Subcutaneous adipose tissue (tissue), 3 donors: ENCODE measurements around the genes POLR2M and ALDH1A2.

GRCh38 chr15:55742175-55742464 is 832 bp downstream of the PRTG start:
- PRO-cap = no peak
- RAMPAGE, long total RNA, 3 experiments = no peak in any of the 3 experiments

- PRO-cap = unidirectional peak, plus-strand start at chr15:55992403; unidirectional peak, plus-strand start at chr15:55992682
- RAMPAGE, long total RNA, 3 experiments = no peak in any of the 3 experiments
Observed at GRCh38 chr15:55991812-55992867, 1.3 kb downstream of the NEDD4 start.

DNA sequence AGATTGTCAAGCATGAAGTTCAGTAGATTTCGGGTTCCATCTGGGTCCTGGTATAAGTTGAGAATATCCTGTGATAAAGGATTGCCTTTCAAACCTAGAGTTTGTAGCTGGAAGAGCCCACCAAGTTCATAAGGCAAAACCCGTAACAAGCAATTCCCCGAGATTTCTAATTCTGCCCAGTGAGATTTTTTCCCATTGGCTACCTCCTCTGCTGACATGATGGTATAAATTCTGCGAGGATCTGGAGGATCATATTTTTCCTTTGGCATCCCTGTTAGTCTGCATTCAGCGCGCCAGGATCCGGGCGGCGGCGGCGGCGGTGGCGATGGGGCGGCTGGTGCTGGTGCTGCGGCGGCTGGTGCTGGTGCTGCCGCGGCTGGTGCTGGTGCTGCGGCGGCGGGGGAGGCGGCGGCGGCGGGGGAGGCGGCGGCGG is 13.5 kb upstream of the NEDD4 start:
- PRO-cap = unidirectional peak, minus-strand start at position 357 of the sequence
- RAMPAGE, long total RNA, 3 experiments = no peak in any of the 3 experiments

DNA sequence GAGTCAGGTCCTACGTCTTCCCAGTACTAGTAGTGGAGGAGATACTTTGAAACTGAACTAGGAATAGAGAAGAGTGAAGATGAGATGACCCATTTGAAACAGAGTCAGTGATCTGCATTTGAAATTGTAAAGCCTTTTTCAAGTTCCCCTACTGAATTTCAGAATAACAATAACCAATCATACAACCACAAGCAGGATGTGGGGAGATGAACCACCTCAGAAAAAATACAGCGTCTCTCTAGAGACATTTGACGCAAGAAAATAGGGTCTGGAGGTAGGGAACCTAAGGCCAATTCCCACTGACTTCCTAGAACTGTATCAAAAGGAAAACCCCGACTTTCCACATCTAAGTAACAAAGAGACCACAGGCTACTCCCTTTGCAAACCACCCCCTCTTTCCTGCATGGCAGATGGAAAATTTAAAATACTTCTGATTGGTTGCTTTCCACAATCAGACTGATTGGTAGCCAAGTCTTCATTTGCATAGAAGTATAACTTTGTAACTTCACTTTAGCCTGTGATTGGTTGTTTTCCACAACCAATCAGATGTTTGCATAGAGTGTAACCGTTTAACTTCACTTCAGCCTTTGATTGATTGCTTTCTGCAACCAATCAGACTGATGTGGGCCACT is 49.9 kb upstream of the NEDD4 start:
- PRO-cap = no peak
- RAMPAGE, long total RNA, 3 experiments = no peak in any of the 3 experiments

- PRO-cap = unidirectional peak, minus-strand start at chr15:56246054
- RAMPAGE, long total RNA, 3 experiments = no peak in any of the 3 experiments
Observed at GRCh38 chr15:56245812-56246597, 2.3 kb upstream of the RFX7 start.

- PRO-cap = unidirectional peak, plus-strand start at chr15:56732416
- RAMPAGE, long total RNA, 3 experiments = no peak in any of the 3 experiments
Observed at GRCh38 chr15:56731914-56732531, 1.3 kb downstream of the ZNF280D start.

DNA sequence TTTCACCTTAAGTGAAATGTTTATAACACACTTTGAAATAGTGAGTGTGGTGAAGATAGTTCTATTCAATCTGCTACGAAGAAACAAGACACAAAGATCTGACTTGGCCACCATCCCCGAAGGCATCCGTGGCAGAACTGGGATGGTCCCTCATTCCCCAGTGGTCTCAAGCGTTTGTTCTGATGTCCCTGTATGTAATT is 32.2 kb upstream of the TCF12 start:
- PRO-cap = no peak
- RAMPAGE, long total RNA, 3 experiments = no peak in any of the 3 experiments

- PRO-cap = no peak
- RAMPAGE, long total RNA, 3 experiments = no peak in any of the 3 experiments
Observed at GRCh38 chr15:56933001-56933888, 14.8 kb downstream of the TCF12 start.

- PRO-cap = no peak
- RAMPAGE, long total RNA, 3 experiments = no peak in any of the 3 experiments
Observed at GRCh38 chr15:57114069-57114549, 195.7 kb downstream of the TCF12 start.

- PRO-cap = no peak
- RAMPAGE, long total RNA, 3 experiments = no peak in any of the 3 experiments
Observed at GRCh38 chr15:57305845-57306711, 70.2 kb upstream of the CGNL1 start.

DNA sequence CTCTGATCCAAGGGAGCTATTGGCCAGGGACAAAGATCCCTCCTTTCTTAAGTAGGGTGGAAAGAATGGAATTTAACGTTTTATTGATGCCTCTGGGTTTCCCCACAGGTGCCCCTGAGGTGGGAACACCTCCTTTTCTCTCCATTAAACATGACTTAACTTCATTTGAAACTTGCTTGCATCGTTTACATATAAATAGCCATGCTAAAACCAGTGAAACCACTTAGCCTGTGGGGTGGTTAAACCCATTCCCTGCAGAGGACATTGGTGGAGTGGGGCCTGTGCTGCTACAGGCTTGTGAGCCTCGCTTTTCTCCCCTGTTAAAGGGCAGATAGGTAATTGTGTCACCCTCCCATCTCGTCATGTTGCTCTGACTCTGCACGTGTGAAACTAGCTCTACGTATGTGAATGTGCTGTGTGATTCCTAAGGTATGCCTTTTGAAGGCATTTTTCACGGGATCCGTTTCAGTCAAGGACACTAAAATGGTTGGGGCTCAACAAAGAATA is 9.7 kb downstream of the CGNL1 start:
- PRO-cap = no peak
- RAMPAGE, long total RNA, 3 experiments = no peak in any of the 3 experiments

DNA sequence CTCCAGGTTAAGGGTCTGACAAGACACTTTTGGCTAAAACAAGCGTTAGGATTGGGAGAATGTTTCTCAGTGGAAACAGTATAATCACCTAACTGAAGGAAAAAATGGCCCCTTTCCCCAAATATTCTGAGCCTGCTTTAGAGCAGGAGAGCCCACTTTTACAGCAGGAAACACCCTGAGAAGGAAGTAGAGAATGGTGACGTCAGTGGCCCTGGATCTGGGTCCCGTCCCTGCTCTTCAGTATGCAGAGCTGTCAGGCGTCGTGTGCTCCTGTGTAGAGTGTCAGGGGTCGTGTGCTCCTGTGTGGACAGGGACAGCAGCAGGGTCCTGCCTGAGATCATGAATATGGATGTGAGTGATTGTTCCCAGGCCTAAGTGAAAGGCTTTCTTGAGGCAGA is 45.2 kb downstream of the CGNL1 start:
- PRO-cap = no peak
- RAMPAGE, long total RNA, 3 experiments = no peak in any of the 3 experiments

DNA sequence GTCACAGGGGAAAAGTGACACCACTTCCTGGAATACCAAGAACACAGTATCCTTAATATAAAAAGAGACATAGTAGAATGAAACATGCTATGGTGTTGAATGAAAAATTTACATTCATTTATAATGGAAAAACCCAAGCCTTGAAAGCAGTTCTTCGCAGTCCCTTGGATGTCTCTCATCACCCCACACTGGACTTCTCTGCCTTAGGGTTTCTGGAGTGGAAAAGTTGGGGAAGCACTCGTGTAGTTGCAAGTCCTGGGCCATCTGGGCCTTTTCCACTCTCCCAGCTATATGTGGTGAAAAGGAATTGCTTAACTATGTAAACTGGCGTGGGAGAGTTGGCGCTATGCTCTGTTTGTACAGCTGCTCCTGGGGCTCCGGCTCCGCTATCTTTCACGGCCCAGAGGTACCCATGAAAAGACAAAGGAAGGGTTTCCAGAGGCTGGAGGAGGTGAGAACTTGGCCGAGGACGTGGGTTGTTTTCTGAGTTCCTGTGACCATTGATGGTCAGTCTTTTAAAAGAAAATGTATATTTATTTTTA is 81.1 kb upstream of the MYZAP start:
- PRO-cap = no peak
- RAMPAGE, long total RNA, 3 experiments = no peak in any of the 3 experiments

DNA sequence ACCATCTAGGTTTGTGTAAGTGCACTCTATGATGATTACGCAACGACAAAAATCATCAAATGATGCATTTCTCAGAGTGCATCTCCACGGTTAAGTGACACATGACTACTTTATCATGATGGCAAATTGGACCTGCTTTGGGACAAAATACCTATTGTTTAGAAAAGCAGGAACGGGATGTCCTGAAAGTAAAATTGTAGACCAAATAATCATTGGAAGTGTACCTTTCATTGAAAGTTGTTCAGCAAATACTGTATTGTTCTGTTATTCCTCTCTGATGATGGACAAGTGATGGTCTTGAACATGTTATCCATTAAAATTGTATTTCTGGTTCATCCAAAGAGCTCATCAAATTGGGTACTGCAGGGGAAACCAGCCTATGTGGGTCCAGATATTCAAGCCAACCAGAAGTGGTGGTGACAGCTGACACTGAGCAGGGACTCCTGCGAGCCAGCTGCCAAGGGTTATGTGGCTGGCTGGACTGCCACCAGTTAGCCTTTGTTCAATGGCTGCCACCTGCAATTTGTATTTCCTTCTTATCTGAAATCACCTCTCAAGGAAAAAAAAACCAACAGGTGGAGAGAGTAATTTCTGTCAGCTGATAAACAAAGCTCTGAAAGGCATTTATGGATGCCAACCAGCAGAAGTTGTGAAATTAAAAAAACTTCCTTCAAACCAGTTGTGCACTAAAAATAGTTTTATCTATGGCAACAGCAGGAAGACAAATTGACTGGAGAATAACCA is 3.1 kb downstream of the MYZAP start:
- PRO-cap = no peak
- RAMPAGE, long total RNA, 3 experiments = no peak in any of the 3 experiments

DNA sequence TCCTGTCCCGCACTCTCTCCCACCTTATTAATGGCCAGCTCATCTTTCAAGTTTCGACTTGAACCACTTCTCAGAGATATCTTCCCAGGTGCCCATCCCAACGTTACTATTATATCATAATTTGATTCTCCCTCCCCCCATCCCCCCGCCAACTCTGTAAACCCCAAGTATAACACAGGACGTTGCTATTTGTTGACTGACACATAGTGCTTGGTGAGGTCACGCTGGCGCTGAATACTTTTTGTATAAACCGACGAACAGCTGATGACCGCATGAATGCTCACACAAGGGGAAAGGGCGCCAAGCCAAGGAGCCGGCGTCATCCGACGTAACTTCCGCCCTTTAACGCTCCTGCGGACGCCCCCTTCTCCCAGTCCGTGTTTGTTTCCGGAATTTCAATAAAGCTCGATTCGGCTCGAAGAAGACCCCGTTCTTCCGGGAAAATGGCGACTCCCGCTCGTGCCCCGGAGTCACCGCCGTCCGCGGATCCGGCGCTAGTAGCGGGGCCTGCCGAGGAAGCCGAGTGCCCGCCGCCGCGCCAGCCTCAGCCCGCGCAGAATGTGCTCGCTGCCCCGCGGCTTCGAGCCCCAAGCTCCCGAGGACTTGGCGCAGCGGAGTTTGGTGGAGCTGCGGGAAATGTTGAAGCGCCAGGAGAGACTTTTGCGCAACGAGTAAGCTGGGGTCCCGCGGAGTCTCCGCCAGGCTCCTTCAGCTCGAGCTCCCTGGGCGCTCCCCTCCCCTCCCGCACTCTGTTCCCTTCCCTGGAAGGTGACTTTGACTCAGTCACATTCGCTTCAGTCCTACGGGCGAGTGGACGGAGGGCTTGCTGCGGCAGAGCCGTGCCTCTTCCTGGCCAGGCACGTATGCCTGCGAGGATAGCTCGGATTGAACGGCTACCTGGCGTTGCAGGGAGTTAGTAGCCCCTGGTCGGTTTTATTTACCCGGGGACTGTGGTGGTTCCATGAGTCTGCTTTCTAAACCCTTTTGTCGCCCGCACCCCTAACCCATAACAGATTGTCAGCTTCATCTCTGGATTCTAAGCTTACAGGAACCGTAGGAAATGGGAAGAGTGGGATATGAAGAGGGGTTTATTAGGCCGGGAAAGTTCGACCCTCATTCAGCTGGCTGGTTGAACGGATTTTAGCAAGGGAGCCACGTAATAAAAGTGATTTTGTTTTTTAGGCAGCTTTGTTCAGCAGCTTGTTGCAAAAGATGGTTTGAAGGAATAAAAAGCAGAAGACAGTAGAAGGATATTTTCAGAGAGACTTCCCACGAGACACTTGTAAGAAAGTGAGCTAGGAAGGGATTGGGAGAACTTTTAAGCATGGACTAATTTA is at the start of gene POLR2M:
Gene POLR2M, plus strand, starts transcription at position 430 of the 1,337 bp plus-strand sequence.
- PRO-cap = bidirectional peak, plus-strand start at position 430 of the sequence, minus-strand start at position 278 of the sequence; bidirectional peak, plus-strand start at position 786 of the sequence, minus-strand start at position 748 of the sequence; unidirectional peak, minus-strand start at position 1,038 of the sequence
- RAMPAGE, long total RNA, 3 experiments = start-site peak on the plus strand in 3 of 3 experiments, centred at positions 434 to 442 of the sequence, 138 to 282 reads per replicate

GRCh38 chr15:57792692-57793135 is 86.2 kb downstream of the POLR2M start:
- PRO-cap = no peak
- RAMPAGE, long total RNA, 3 experiments = no peak in any of the 3 experiments

- PRO-cap = no peak
- RAMPAGE, long total RNA, 3 experiments = no peak in any of the 3 experiments
Observed at GRCh38 chr15:57823255-57823907, 116.9 kb downstream of the POLR2M start.

DNA sequence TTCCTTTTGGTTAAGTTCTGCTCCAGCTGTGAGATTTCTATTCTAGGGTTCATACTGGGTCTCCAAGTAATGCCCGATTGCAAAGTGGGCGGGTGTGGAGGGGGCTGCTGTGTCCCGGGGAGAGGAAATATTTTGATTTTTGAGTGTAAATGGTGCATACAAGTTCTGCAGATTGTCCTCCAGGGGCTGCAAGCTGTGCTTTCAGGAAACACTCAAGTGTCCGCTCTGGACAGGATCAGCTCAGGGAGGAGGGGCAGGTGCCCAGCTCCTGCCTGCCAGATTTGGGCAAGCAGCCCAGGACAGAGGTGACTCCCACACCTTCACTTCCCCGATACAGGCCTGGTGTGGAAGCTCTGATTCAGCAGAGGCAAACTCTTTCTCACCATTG is 142.8 kb downstream of the ALDH1A2 start:
- PRO-cap = no peak
- RAMPAGE, long total RNA, 3 experiments = no peak in any of the 3 experiments

DNA sequence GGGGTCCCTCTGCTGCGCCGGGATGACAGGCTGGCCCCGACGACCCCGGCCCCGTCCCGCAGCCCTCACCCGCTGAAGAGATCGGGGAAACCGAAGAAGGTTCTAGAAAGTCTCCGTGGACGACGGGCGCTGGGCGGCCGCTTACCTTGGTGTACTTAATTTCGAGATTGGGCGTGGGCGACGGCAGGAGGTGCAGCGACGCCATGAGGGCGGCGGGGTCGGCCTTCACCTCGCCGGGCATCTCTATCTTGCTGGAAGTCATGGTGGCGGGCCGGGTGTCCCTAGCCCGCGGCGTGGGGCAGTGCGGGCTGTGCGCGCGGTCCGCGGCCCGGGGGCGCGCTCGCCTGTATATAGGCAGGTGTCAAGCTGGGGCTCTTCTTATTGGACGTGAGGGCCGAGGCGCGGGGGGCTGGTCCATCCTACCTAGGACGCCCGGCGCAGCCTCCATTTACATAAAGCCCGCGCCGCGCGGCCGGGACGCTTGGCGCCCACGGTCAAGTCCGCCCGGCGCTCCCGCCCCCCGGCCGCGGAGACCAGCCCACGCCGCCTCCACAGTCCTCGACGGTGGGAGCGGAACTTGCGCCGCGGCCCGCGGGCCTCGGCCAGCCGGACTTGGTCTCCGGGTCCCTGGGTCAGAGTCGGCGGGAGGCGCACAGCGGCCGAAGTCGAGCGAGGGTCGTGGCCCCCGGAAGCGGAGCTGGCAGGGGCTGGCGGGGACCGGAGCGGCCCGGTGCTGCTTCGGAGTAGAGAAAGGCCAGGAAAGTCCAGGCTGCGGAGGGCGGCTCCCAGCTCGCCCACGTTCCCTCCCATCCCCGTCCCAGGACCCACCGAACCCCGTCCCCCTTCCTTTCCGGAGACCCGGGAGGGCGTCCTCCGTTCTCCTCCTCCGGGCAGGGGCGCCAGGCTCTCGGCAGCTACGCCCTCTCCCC is at the start of gene ALDH1A2:
Gene ALDH1A2, minus strand, starts transcription at position 323 of the 929 bp plus-strand sequence.
- PRO-cap = bidirectional peak, plus-strand start at position 451 of the sequence, minus-strand start at position 323 of the sequence
- RAMPAGE, long total RNA, 3 experiments = start-site peak on the minus strand in 2 of 3 experiments, centred at positions 286 to 499 of the sequence, 9 to 19 reads per replicate

GRCh38 chr15:58095549-58095831 is 30.0 kb upstream of the ALDH1A2 start:
- PRO-cap = no peak
- RAMPAGE, long total RNA, 3 experiments = no peak in any of the 3 experiments